ENCODE measurements around a stretch of chr21.

GRCh38 chr21:5101655-5102154, 5419.7 kb upstream of the TPTE start:
- PRO-cap: no peak

- PRO-cap: no peak
Measured at GRCh38 chr21:5123576-5124001, 5397.8 kb upstream of the TPTE start.

GRCh38 chr21:6111362-6111764, 4410.0 kb upstream of the TPTE start:
- PRO-cap: unidirectional peak, minus-strand start at chr21:6111537

DNA sequence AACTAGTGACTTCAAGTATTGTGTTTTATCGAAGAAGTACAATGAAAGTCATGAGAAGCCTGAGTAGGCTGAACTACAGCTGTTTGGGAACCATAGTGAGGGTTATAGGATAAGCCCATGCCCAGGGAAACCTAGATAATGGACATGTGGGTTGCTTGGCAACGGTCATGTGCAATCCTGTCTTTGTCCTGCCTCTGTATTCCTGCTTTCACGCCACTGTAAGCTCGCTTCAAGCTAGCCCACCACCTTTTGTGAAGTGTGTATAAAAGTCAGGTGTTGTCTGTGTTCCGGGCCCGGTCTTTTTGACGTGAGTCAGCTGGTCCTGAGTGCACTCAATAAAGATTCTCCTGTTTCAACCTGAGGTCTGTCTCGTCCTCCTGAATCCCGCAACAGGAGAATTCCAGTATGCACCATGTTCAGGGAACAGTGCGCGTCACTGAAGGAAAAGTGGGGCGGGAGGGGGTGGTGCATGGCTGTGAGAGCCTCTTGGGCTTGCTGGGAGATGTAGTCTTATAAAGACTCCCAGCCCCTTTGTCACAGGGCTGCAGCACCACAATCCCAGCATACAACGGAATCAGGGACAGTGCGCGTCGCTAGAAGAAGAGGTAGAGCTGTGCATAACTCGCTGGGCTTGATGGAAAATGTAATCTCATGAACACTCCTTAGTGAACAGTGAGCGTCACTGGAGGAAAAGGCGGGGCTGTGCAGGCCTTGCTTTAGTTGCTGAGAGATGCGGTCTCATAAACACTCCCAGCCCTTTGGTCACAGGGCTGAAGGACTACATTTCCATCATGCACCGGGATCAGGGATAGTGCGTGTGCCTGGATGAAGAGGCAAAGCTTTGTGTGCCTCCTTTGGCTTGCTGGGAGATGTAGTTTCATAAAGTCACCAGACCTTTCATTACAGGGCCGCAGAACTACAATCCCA, 4152.2 kb upstream of the TPTE start:
- PRO-cap: no peak

- PRO-cap: no peak
Measured at GRCh38 chr21:8991358-8991936, 1529.9 kb upstream of the TPTE start.

DNA sequence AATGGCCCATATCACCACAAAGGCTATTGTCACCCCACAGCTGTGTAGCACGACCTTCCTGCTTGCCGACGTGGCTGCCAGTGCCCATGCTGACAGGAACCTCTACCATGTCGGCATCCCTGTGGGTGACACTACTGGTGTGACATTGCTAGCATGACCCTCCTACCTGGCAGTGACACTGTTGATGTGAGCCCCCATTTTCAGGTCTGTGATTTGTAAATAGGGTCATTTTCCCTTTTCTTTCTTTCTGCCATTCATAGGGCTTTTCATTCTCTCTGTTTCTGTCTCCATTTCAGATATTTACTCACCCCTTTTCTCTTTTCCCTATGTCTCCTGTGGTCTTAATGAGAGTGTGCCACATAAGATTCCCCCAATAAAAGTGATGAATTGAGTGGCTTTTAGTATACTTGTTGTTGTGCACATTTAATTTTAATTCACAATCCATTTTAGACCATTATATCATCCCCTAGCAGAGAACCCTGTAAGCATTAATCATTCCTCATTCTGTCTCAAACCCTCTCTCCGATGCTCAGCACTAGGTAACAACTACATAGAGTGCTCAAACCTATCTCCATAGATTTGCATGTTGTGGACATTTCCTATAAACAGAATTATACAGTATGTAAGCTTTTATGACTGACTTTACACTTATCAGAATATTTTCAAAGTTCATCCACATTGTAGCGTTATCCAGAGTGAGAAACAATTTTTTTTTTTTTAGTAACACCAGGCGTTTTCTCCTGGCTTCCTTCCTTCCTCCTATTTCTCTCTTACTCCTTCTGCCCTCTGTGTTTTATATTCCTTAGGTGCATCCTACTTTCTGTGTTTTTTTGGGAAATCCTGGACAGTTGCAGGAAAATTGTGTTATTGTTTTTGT, 1528.2 kb upstream of the TPTE start:
- PRO-cap: no peak

GRCh38 chr21:8993800-8994787, 1527.3 kb upstream of the TPTE start:
- PRO-cap: no peak

GRCh38 chr21:9042836-9043559, 1478.4 kb upstream of the TPTE start:
- PRO-cap: unidirectional peak, plus-strand start at chr21:9043352

DNA sequence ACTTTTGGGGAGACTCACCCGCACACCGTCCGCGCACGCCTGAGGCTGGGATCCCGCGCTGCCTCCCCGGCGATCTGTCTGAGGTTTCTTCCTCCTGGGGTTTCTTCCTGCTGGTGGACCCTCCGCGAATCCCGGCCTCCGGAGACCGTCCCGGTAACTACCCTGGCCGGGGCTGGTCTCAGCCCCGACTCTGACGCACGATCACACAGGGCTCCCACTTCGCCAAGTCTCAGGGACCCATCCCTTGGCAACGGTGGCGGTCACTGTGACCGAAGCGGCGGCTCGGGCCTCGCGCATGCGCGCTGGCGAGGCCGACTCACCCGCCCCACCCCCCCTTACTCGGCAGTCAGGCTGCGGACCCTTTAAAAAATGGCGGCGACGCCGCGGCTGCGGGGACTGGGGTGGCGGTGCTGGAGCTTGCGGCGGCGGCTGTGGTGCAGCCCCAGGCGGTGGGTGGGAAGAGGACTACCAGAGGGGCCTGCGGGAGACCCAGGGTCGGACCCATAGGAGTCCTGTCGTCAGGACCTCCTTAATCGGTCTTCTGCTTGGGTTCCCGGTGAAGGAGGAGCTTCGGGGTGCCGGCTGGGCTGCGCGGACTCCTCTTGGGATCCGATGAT, 402.1 kb upstream of the TPTE start:
- PRO-cap: no peak

DNA sequence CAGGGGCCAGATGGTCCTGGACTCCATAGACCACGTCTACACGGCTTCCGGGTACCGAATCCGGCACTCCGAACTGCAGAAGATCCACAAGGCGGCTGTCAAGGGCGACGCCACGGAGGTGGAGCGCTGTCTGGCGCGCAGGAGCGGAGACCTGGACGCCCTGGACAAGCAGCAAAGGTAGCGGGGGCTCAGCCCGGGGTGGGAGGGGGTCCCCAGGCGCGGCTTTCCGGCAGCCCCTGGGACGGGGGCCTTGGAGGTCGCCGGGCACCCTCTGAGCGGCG, 146.5 kb downstream of the LIPI start:
- PRO-cap: no peak

DNA sequence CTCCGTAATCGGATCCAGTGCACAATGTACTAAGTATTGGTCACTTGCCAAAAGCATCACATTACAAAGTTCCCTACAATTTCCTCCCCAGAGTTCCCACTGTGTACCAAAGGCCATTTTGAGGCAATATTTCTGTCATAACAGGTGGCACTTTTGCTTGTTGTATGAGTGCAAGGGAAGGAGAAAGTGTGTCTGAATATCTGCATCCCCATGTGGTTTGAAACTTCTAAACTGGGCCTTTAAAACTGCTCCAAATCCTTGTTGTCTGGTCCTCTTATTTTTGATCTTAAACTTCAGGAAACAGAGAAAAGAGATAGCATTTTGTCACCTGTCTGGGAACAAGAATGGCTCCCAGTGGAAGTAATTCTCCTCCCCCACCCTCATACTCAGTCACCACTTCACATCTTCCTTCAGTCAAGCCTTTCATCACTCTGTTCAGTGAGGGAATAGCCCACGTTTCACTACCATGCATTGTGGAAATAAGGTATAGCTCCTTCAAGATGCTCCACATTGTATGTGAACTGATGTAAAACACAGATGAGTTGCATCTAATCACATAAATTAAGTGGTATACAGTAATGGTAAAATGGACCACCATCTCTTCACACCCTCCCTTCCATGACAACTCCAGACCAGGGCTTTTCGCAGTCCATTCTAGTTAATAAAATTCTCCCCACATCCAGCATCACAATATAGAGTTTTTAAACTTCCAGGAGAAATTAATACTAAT, 35.2 kb downstream of the SAMSN1 start:
- PRO-cap: no peak

GRCh38 chr21:14676057-14676599, 130.0 kb upstream of the SAMSN1 start:
- PRO-cap: no peak

- PRO-cap: no peak
Measured at GRCh38 chr21:15051509-15052437, 13.0 kb downstream of the NRIP1 start.

GRCh38 chr21:15442035-15442332, 287.8 kb upstream of the USP25 start:
- PRO-cap: no peak

DNA sequence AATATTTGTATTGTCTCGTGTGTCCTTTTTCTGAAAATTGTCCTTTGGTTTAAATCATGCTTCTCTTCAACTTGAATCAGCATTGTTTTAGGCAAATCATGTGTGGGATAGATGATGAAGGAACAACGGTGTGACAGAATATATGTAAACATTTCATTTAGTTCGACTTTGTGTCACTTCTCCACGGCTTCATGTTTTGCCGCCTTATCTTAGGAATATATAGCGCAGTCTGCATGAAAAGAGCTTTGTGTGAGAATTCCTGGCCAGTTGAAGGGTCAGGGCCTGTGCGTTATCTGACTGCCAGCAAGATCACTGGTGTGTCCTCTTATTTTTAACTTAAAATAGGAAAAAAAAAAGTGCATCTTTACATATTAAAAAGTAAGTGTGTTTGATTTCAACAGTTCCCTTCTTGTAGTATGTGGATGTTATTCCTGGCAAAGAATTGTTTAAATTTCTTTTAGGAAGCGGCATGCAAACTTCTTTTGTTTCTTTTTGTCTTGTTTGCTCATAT, 465.1 kb downstream of the USP25 start:
- PRO-cap: no peak

DNA sequence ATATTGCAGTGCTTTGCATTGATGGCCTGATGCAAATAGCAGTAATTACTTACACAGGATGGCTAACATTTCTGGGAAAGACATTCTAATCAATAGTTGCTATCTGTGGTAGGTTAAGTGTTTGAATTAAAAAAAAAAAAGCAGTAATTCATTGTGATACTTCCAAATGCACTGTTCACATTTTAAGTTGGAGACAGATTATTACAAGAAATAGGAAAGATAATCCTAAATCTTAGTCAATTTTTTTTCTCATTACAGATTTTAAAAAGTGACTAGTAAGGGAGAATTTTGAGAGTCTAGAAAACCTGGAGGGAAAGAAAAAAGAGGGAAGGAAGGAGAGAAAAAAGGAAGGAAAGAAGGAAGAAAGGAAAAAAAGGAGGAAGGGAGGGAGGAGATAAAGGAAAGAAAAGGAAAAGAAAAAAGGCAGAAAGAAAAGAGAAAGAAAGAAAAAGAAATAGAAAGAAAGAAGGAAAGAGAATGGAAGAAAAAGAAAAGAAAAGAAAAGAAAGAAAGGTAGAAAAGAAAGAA, 677.5 kb downstream of the USP25 start:
- PRO-cap: no peak

GRCh38 chr21:16509407-16510074, 779.8 kb downstream of the USP25 start:
- PRO-cap: no peak

DNA sequence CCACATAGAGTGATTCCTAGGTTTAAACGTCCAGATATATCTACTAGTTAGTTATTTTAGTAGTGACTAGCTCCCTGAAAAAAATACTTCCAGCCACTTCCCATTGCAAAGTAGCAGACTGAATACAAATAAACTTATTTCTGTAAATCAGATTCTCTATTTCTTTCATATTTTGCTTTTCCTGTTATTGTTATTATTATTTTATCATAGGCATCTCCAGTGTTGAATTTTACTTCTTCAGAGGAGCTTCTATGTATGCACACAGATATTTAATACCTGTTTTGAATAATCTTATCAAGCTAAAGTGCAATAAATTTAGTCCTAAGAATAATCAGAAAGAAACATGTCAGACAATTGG, 762.8 kb upstream of the CXADR start:
- PRO-cap: no peak

DNA sequence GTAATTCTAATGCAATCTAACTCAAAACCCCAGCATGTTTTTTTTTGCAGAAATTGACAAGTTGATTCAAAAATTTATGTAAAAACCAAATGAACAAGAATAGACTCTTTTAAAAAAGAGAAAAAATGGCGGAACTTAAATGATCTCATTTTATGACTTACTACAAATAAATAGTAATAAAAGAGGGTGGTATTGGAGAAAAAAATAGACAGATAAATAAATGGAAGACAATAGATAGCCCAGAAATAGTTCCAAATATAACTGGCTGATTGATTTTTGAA, 677.1 kb upstream of the CXADR start:
- PRO-cap: no peak

DNA sequence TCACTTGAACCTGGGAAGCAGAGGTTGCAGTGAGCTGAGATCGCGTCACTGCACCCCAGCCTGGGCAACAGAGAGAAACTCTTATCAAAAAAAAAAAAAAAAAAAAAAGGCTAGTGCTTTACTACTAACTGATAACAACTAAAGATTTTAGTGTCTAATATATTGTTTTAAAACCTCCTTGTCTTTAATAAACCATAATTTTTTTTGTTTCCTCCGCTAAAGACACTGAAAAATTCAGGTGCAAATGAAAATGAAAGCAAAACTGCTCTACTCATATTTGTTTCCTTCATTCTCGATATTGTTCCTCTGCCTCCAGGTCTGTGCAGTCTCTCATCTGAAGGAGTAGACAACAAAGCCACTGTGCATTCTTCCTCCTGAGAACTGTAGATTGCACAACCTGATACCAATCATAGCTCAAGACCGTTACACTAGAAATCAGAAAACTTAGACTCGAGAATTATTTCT, 373.3 kb upstream of the CXADR start:
- PRO-cap: bidirectional peak, plus-strand start at position 289 of the sequence, minus-strand start at position 286 of the sequence; unidirectional peak, minus-strand start at position 336 of the sequence

All from Calu3 (cell line).